Zone of skin (tissue), 1 donor: Measurements from ENCODE around the gene IL22RA1.

DNA sequence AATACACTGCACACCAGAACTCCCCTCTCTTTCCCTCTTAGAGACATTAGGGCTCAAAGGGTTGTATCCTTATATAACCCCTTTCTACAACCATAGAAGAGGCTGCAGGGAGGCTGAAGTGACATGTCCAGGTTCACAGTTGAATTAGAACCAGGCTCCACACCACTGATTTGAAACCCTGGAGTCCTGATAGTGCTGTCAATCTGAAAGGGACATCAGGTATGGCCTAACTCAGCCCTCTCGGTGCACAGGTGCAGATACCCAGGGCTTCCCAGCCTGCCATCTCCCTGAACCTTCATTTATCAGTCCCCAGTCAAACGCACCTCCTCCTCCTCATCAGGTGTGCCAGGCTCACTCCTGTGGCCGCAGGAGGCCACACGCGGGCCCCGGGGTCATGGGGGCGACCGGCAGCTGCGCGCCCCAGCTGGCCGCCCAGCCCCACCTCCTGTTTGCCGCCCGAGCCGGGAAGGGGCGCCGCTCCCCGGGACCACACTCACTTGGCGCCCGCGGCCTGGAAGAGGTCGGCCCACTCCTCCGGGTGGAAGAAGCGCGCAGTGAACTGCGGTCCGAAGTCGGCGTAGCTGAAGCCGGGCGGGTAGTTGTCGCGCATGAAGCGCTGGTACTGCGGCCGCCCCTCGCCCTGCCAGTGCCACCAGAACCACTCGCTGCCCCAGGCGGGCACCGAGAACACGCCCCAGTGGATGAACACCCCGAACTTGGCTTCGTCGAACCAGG is 522 bp downstream of the FUCA1 start:
- RRBS = 1% methylated on average over 20 of the region's 43 CpGs

DNA sequence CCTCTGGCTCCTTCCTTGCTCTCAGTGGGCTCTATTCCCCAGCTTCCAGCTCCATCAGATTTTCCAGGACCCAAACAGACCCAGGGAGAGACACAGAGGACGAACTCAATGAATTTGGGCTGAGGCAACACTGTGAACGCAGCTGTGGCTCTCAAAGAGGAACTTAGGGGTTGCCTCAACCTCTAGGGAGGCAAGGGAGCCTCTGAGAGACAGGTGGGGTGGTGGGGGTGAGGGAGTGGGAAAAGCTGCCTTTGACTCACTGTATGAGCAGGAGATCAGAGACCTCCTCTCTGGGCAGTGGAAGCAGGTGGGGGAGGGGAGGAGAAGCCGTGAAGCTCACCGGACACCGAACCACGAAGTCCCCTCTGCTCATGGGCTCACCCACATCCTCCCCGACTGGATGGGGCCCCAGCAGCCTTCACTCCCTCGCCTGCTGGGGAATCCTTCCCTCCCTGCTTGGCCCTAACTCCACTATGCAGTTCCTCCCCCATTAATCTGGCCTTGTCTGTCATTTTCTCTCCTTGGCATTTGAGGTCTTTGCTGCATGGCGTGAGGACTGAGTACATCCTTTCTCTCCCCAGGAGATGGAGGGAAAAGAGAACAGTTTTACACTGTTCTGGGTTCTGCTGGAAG is 4.3 kb downstream of the CNR2 start:
- RRBS = no CpG with 5 or more reads among the region's 9 CpGs

- RRBS = no CpG with 5 or more reads among the region's 9 CpGs
These were observed 3.6 kb downstream of the SRSF10 start for GRCh38 chr1:23976201-23977250.

GRCh38 chr1:24018566-24019424 is 38.7 kb upstream of the SRSF10 start:
- RRBS = no CpG with 5 or more reads among the region's 16 CpGs

DNA sequence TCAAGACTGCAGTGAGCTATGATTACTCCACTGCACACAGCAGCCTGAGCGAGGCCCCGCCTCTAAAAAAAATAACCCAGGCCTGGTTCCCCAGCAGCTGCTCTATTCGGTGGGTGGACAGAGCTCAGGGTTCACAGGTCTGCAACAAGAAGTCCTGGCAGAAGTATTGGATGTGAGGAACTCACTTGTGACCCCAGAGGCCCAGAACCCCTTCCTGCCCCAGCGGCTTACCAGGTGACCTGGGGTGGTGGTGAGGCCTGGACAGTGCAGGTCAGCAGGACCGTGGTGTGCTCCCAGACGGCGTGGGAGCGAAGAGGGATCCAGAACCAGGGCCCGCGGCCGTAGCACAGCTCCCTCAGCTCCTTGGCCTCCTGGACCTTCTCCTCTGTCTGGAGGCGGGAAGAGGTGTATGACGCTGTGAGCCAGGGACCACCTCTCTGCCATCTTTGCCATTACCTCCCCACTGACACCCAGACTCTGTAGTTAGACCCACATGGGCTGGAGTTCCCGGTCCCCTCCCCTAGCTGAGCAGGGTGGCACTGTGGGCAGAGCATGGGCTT is 6.2 kb downstream of the MYOM3 start:
- RRBS = no CpG with 5 or more reads among the region's 14 CpGs

DNA sequence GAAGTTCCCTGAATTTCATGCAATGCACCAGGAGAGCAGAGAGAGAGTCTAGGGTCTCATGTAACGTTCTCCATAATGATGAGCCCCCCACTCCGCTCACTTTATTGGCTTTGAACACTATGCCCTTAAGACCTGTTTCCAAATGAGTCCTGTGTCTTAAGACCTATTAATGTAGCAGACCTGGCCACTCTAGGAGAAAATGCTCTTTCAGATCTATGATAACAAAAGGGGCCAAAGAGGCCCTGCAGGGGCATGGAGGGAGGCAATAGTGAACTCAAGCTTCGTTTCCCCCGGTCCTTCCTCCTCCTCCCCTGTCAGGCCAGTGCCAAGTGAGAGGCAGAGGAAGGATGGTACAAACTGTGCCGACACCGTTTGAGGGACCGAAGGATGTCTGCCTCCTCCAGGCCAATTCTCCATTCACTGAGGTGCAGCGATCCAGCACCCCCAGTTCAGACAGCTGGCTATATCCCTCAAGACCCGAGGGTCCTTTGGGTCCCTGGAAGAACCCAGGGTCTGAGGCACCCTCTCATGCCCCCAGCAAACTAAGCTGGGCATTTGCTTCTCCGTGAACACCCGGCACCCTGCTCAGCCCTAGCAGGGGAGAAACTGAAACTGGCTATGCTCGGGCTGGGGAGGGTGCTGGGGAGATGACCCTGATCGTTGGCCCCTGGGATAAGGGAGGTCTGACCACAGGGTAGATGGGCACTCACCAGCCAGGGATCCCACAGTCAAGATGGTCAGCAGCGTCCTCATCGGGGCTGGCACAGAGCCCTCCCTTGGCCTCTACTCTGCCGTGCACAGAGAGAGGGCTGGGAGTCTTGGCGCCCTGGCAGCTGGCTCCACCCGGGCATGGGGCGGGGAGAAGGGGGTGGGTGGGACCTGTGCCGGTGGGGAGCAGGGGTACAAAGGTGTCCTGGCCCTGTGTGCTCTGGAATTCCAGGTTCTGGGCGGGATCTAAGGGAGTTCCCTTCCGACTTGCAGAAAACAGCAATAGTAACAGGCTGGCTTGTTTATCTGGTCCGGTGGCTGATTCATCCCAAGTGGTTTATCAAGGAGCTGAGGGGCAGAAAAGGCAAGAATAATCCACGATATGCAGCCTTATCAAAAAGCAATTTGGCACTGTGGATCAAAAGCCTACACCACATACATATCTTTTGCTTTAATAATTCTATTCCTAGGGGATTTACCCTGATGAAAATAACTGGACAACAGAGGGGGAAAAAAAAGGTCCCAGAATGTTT is at the start of gene IL22RA1:
Gene IL22RA1, minus strand, starts transcription at position 811 of the 1,241 bp plus-strand sequence.
- RRBS = 5% methylated on average over 3 of the region's 24 CpGs

- RRBS = 13% methylated on average over 32 of the region's 43 CpGs
These were observed 2.5 kb downstream of the GRHL3 start for GRCh38 chr1:24321491-24322149.

DNA sequence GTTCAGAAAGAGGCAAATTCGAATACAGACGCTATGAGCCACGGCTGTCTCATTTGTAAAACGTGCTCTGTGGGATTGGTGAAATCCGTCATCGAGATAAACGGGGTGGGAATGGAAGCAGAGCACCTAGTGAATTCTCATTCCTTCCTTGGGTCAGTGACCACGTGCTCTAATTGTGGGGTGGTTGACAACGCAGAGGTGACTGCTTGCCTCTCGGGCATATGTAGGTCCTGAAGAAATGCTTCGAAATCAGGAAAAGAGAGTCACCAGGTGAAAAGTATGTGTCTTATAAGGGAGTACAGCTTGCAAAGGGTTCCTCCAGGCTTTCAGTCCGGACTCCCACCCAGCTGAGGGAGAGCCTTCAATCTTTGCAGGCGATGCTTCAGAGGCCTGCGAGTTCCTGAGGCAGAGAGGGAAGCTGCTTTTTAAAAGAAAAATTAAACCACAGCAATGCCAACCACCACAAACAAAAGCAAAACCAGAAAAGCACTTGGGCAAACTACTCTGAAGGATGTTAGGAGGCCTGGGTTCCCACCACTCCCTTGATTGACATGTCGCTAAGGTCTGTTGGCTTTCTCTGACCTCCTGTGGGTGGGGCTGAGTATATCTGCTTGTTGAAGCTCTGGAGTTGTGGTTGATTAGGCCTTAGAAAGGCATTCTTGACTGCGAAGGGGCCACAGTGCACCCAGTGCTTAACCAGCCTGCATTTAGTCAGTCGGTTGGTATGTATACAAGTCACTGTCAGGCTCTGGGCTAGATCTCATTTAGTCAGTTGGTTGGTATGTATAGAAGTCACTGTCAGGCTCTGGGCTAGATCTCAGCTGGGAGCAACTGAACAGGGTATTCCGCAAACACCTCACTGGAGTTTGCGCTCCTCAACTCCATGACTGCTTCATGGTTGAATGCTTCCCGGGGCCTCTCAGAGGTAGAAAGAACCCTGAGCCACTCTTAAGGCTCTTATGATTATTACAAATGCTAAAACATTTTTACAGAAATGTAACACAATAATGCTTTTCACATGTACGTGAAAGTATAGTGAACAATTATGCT is 1.2 kb downstream of the NIPAL3 start:
- RRBS = no CpG with 5 or more reads among the region's 21 CpGs

DNA sequence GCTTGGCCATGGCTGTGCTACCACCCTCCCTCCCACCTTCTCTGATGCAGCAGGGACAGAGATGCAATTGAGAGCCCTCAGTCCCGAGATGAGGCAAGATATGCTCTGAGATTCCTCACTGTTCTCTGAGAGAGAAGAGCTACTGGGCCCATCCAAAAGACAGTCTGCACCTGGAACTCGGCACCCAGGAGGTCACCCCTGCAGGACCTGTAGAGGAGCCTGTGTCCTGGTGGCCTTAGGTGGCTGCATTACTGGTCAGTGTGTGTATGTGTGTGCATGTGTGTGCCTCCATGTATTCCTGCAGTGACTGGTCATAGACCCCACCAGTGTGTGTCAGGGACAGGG is 33.5 kb downstream of the NCMAP start:
- RRBS = no CpG with 5 or more reads among the region's 2 CpGs

DNA sequence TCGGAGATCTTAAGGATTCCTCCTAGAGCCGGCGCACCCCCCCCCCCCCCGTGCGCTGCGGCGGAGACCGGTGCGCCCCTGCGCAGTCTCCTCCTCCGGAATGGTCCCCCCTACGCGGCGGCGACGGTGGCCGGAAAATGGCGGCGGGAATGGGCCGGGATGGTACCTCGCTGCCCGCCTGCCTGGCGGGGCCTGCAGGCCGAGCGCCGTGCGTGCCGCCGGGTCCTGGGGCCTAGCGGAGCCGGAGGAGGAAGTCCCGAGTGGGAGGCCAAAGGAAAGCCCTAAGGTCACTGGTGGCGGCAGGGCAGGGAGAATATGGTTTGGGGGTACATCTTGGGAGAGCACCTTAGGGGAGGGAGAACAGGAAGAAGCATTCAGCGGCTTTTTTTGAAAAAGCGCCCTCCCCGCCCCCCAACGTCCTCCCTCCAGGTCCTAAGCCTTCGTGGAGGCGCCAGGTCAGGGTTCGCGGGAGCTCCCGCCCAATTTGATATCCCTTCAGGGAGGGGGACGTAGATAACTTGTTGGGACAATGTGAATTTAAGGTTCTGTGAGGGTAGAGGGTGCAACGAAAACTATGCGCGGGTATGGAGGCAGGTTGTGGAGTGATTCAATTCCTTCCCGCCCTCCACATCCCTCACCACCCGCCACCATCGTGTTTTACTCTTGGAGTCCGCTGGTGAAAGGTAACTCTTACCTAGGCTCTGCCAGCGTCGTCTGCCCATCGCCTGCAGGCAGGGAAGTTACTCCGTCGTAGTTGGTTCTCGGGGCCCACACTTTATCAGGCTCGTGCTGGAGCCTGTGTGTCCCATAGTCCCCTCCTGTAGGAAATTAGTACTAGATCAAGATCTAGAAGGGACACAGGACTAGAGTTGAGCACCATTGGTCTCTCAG is 590 bp downstream of the SRRM1 start:
- RRBS = 1% methylated on average over 24 of the region's 57 CpGs

- RRBS = no CpG with 5 or more reads among the region's 4 CpGs
These were observed 5.5 kb downstream of the SRRM1 start for GRCh38 chr1:24648660-24649043.

DNA sequence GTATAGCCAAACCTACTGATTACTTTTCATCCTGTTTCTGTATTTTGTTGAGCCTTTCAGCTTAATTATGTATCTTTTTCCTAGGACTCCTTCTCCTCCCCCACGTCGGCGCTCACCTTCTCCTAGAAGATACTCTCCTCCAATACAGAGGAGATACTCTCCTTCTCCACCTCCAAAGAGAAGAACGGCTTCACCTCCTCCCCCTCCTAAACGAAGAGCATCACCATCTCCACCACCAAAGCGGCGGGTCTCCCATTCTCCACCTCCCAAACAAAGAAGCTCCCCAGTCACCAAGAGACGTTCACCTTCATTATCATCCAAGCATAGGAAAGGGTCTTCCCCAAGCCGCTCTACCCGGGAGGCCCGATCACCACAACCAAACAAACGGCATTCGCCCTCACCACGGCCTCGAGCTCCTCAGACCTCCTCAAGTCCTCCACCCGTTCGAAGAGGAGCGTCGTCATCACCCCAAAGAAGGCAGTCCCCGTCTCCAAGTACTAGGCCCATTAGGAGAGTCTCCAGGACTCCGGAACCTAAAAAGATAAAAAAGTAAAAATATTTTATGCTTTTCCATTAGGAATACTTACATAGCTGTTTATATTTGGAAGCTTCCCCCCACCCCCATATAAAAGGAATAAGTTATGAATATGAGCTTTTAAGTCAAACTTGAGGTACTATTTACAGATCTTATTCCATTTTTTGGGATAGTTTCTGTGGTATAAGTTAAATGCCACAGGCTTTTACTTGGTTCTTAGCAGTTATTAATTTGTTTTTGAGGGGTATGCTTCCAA is 26.1 kb downstream of the SRRM1 start:
- RRBS = no CpG with 5 or more reads among the region's 21 CpGs

- RRBS = no CpG with 5 or more reads among the region's 15 CpGs
These were observed 40.6 kb upstream of the CLIC4 start for GRCh38 chr1:24704422-24705171.

DNA sequence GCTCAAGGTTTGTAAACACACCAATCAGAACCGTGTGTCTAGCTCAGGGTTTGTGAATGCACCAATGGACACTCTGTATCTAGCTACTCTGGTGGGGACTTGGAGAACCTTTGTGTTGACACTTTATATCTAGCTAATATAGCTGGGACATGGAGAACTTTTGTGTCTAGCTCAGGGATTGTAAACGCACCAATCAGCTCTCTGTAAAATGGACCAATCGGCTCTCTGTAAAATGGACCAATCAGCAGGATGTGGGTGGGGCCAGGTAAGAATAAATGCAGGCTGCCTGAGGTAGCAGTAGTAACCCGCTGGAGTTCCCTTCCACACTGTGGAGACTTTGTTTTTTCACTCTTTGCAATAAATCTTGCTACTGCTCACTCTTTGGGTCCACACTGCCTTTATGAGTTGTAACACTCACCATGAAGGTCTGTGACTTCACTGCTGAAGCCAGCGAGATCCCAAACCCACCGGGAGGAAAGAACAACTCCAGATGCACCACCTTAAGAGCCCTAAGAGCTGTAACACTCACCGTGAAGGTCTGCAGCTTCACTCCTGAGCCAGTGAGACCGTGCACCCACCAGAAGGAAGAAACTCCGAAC is 23.1 kb upstream of the CLIC4 start:
- RRBS = no CpG with 5 or more reads among the region's 9 CpGs

GRCh38 chr1:24742136-24742877 is 2.9 kb upstream of the CLIC4 start:
- RRBS = 38% methylated on average over 1 of the region's 6 CpGs

GRCh38 chr1:24745685-24746145 is 468 bp downstream of the CLIC4 start:
- RRBS = 1% methylated on average over 36 of the region's 64 CpGs

DNA sequence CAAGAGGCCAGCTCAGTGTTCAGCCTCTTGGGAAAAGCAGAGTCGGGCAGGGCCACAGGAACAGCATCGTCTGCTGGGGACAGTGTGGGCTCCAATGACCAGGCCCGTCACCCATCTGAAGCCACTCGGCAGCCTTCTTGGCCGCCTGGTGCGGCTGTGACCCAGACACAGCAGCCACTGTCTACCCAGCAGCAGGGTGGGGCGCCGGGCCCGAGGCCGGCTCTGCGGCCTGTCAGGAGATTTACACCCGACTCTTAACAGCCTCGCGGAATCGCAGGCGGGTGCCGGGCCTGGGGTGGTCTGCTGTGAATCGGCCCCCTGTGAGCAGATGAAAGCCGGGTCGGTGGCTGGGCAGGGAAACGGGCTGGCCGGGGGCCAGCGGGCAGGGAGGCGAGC is 15.9 kb downstream of the RUNX3 start:
- RRBS = 41% methylated on average over 10 of the region's 24 CpGs

DNA sequence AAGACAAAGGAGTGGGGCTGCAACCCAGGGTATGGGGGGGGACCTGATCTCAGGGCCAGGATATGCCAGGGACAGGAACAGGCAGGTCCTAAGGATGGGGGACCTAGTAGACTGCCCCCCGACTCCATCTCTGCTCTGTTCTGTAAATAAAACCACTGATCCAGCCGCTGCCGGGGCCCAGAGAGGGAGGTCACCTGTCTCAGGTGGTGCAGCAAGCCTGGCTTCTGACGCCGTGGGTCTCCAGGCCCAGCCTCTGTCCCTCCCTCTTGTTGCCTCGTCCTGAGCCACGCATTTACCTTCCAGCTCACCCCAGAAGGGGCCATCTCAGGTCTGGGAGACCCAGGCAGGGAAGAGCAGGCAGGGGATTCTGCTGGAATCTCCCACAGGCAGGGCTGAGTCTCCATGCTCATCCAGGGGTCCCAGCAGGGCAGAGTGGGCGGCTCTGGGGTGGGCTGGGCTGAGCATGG is 13.4 kb downstream of the RUNX3 start:
- RRBS = no CpG with 5 or more reads among the region's 8 CpGs

- RRBS = no CpG with 5 or more reads among the region's 18 CpGs
These were observed 11.2 kb downstream of the RUNX3 start for GRCh38 chr1:24918662-24919448.